Sternocleidomastoid (tissue), 1 donor: Measurements from ENCODE around the genes PNLIPRP1, NANOS1, EIF3A and GRK5.

- PRO-cap: no peak
These were observed at the start of gene PNLIPRP1 for GRCh38 chr10:116590517-116591342. Gene PNLIPRP1, plus strand, starts transcription at chr10:116590959.

DNA sequence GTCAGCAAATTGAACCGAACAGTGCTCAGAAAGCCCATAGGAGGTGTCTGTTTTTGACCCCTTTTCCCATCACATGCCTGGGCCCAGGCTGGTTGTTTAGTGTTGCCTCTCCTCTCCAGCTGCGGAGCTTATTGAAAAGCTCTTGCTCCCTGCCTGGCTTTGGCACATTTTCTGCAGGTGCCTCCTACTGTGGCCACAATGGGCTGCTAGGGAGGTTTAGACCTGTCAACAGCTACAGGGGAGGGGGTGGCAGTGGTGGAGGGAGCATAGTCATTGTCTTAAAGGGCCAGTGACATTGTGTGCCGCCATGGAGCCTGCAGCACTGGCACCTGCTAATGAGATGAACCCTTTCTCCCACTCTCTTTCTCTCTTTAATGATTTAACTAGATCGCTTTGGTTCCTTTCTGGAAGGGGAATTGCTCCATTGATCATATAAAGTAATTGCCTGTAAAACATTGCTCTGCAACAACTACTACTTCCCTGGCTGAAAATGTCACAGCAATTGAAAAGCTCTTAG lies 13.2 kb upstream of the ENO4 start:
- PRO-cap: no peak

- PRO-cap: no peak
These were observed 39.8 kb downstream of the ENO4 start for GRCh38 chr10:116889062-116889602.

DNA sequence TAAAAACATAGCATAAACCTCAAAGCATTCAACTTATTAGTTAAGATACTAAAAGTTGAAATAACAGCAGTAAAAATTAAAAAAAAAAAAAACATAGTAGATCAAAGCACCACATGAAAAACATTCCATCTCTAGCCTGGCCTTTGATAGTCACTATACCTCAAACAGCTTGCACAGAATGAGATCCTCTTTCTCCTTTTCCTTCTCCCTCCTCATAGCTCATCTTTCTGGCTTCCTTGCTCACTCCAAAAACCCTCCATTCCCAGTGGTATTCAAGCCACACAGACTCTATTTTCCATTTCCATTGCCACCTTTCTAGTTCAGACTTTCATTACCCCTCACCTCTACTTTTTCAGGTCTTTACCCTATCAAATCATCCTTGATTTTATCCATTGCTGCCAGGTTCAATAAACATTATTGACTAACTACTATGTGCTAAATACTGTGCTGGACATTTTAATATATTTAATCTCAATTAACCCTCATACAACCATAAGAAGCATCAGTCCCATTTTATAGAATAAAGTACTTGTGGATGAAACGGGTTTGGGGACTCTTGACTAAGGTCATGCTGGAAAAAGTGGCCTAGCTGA lies 65.8 kb downstream of the PDZD8 start:
- PRO-cap: no peak

GRCh38 chr10:117461793-117462206 lies 80.7 kb upstream of the EMX2 start:
- PRO-cap: no peak

DNA sequence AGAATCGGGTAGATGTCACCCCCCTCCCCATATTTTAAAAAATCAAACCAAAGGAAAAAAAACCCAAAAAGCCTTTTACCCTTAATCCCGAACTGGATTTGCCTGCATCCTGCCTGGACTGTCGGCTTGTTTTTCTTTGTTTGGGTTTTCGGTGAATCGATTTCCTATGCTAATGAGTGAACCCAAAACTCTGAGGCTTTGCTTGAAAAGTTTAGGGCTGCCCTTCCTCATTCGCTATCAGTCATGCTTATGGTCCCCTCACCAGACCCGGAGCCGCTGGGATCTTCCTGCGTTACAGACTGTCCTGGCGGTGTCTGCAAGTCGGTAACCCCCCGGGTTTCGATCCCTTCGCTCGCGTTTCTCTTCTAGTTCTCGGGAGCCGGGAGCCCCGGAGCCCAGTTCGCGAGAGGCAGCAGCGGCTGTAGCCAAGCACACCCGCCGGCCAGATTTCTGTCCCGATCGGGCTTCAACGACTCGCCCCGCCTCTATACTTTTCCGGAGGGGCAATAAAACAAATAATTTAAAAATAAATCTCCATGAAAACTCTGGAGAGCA lies 2.2 kb downstream of the EMX2 start:
- PRO-cap: no peak

- PRO-cap: no peak
These were observed 4.8 kb downstream of the EMX2 start for GRCh38 chr10:117547331-117547733.

GRCh38 chr10:117553177-117554195 lies 10.9 kb downstream of the EMX2 start:
- PRO-cap: no peak

- PRO-cap: no peak
These were observed 526 bp upstream of the RAB11FIP2 start for GRCh38 chr10:118047176-118047757.

DNA sequence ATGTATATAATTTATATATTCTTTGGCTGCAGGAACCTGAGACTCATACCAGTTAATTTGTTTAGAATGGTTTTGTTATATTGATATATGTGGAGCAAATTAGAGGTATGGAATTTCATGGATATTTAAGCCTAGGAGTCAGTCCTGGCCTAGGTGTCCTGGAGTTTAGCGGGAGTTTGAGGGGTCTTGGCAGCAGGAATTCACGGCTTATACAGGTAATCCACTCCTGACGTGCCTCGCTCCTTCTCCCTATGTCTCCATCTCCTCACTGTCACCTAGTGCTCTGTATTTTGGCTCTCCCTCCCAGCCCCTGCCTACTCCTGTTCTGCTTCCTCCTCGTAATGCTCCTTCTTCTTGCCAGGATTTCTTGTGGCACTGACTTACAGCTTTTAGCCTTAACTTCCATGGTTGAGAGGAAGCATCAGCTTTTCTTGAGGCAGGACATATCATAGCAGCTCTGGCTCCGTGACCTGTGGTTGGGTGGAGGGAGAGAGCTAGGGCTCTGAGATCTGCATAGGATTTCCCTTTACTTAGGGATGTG lies 10.4 kb upstream of the RAB11FIP2 start:
- PRO-cap: no peak

GRCh38 chr10:118669115-118669880 lies 73.8 kb upstream of the PRLHR start:
- PRO-cap: no peak

DNA sequence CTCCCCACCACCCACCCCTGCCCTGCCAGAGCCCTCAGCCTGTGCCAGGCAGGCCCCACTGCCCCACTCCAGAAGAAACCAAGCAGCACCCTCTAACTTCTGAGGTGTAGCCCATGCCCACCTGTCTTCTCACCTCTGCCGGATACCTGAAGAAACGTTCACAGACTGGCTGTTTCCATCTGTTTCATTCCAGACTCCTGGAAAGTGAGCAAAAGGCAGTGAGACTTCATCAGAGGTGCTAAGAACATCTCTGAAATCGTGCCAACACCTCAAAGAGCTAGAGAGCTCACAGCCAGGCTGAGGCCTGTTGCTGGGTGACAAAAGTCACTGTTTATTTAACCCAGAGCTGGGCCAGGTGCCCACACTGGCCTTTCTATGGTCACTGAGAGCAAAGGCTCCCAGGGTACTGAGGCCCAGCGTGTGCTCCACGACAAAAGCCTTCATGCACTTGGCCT lies 3.8 kb upstream of the NANOS1 start:
- PRO-cap: no peak

GRCh38 chr10:119029057-119030303 lies at the start of gene NANOS1:
Gene NANOS1, plus strand, starts transcription at chr10:119029714.
- PRO-cap: bidirectional peak, plus-strand start at chr10:119029504, minus-strand start at chr10:119029325; bidirectional peak, plus-strand start at chr10:119029714, minus-strand start at chr10:119029586

DNA sequence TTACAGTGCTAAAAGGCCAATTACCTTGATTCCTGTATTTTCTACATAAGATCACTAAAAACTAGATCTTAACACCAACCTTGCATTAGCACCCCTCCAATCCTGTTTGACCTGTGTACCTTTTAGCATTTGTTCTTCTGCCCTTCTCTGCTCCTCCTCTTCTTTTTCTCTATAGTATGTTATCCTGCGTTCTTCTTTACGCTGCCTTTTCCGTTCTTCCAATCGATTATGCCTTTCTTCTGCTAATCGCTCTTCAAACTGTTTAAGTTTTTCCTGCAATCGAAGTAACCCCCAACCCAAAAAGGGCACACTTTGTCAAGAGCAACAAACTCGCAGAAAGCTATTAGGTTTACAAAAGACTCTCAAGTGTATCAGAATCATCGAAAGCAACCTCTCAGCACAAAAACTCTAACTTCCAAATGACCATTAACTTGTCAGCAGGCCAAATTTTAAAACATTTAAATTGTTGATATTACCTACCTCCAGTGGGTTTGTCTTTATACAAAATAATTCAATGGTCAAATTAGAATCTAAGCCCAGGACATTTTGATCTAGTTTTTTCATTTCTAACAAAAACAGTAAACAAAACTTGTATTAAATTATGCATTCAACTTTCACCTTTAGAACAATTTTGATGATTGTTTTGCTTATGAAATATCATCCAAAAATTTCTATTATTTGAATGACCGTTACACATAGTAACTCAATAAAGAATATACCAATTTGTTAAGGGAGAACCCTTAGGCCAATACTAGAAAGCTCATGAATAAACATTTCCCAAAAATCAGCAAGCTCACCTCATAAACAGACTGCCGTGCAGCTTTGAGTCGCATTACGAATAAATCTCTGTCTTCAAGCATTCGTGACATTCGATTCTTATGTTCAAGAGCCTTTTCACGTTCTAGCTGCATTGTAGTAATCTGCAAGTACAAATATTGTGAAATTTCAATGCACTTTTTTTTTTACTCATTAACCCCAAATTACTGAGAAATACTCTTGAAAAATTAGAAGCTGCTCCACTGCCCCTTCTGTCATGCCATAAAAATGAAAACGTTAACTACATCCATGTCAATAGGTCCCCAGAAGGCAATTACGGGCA lies 21.2 kb downstream of the NANOS1 start:
- PRO-cap: no peak

DNA sequence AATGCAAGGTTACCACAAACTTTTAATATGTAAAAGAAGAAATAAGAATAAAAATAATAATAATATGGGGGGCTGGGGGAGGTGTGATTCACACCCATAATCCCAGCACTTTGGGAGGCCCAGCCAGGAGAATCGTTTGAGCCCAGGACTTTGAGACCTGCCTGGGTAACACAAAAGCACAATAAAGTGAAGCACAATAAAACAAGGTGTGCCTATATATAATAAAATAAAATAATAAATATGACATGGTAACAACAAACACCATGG lies 25.2 kb downstream of the EIF3A start:
- PRO-cap: no peak

GRCh38 chr10:119065173-119065733 lies 15.4 kb downstream of the EIF3A start:
- PRO-cap: no peak

DNA sequence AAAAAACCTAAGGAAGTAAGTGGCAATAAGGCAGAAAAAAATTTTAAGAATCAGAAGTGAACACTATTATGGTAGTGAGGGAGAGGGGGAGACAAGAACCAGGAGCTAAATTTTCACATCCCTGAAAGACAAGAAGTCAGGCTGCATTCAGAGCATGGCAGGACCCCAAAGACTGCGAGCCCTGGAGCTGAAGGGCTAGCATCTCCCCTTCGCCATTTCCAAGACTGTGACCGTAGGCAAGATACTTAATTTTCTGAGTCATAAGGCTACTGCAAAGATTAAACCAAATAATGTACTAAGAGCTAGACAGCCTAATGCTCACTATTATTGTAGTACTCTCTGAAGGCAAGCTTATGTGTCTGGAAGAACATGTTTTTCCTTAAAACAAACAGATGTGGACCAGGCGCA lies 14.1 kb downstream of the EIF3A start:
- PRO-cap: no peak

- PRO-cap: bidirectional peak, plus-strand start at chr10:119080923, minus-strand start at chr10:119080810
These were observed at the start of gene EIF3A for GRCh38 chr10:119080583-119081015. Gene EIF3A, minus strand, starts transcription at chr10:119080817.

DNA sequence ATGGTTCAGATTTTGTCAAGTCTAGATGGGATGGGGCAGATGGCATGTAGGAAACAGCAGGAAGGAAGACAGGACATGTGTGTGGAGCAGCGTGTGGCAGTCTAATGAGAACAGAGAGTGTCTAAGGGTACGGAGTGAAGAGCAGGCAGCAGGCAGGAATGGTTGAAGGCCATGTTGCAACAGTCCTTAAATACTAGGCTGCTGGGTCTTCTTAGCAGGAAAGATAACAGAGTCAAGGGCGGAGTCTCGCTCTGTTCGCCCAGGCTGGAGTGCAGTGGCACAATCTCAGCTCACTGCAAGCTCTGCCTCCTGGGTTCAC lies 3.5 kb downstream of the PRDX3 start:
- PRO-cap: no peak

DNA sequence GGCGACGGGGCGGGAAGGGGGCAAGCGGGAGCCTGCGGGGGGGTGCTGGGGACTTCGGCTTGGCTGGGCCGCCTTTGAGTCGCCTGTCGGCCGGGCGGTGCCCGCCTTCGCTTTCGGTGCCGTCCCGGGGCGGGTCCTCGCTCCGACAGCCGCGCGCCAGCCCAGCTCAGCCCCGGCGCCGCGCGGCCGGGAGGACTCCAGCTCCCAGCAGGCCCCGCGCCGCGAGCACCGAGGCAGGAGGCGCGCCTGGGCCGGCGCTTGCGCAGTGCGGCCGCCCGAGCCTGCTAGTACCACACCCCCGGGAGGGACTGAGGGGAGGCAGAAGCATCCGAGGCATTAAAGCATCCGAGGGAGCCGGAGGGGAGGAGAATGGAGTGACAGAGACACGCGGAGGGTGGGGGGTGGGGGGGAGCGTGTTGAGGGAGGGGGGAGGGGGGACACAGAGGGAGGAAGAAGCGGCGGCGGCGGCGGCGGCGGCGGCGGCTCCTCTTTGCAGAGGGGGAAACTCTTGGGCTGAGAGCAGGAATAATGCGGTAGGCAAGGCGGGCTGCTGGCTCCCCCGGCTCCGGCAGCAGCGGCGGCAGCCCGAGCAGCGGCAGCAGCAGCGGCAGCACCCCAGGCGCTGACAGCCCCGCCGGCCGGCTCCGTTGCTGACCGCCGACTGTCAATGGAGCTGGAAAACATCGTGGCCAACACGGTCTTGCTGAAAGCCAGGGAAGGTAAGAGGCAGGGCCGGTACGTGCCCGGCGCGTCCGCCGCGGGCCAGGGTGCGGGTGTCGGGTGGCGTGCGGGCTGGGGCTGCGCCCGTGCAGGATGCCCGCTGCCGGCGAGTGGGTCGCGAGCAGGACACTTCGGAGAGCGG lies at the start of gene GRK5:
GRK5 (plus strand) TSS at position 321 of the 862 bp plus-strand sequence.
- PRO-cap: bidirectional peak, plus-strand start at position 366 of the sequence, minus-strand start at position 147 of the sequence